ENCODE data around the genes FAM117A and TAC4.

GRCh38 chr17:49714913-49715572, 7.3 kb upstream of the SLC35B1 start:
- PRO-cap = no peak

- PRO-cap = no peak
Measured at GRCh38 chr17:49723119-49723868, 15.5 kb upstream of the SLC35B1 start.

- PRO-cap = no peak
Measured at GRCh38 chr17:49746669-49747080, 17.3 kb downstream of the FAM117A start.

- PRO-cap = unidirectional peak, minus-strand start at chr17:49764131
Measured at GRCh38 chr17:49763642-49764329, at the start of gene FAM117A. TSS of gene FAM117A (minus strand) at chr17:49764131.

DNA sequence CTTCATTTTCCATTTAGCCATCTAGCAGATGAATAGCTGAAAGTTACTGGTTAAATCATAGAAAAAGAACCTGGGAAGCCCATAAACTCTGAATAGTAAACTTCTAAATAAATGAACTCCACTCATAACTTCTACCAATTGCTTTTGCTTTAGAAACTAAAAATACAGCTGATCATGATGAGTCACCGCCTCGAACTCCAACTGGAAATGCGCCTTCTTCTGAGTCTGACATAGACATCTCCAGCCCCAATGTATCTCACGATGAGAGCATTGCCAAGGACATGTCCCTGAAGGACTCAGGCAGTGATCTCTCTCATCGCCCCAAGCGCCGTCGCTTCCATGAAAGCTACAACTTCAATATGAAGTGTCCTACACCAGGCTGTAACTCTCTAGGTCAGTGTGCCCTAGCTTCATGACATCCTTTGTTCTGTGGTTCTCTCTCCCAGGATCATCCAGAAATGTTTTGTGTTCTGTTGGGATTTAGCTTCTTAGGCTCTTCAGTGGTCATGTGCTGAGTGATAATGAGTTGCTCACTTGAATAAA, 9.8 kb downstream of the KAT7 start:
- PRO-cap = no peak

- PRO-cap = no peak
Measured at GRCh38 chr17:49847887-49848550, at the start of gene TAC4. TSS of gene TAC4 (minus strand) at chr17:49848069.

GRCh38 chr17:49890468-49890841, 42.6 kb upstream of the TAC4 start:
- PRO-cap = no peak

GRCh38 chr17:49971589-49972033, 2.6 kb downstream of the DLX4 start:
- PRO-cap = no peak

DNA sequence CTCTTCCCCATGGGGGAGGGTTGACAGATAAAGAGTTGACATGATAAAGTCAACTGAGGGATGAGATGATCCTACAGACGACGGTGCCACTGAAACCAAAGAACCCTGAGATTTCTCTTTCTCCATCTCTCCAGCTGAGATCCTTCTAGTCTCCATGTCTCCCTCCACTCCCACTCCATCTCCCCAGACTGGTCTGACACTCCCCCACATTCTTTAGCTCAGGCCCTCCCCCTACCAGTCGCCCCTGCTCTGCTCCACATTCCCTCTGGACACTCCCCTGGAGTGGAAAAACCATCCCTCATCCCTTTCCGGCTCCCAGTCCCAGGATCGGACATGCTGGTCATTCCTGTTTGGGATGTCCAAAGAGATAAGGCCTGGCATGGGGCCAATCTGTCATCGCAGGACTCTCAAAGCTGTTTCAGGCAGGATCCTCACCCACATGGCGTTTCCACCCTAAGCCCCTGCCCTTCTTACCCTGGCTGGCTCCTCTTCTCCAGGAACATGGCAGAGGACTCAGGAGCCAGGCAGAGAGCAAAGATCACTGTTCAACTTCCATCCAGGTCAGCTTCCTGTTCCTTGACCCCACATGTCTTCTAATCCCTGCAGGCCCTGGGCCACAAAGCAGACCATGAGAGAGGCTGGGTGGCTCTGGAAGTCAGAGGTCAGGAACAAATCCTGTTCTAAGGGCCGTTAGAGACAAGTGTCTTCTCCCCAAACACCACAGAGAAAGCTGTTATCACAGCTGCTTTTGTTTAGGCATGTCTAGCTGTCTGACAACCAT, 2.7 kb upstream of the ITGA3 start:
- PRO-cap = no peak

GRCh38 chr17:50056428-50057294, 751 bp downstream of the ITGA3 start:
- PRO-cap = bidirectional peak, plus-strand start at chr17:50056660, minus-strand start at chr17:50056564

DNA sequence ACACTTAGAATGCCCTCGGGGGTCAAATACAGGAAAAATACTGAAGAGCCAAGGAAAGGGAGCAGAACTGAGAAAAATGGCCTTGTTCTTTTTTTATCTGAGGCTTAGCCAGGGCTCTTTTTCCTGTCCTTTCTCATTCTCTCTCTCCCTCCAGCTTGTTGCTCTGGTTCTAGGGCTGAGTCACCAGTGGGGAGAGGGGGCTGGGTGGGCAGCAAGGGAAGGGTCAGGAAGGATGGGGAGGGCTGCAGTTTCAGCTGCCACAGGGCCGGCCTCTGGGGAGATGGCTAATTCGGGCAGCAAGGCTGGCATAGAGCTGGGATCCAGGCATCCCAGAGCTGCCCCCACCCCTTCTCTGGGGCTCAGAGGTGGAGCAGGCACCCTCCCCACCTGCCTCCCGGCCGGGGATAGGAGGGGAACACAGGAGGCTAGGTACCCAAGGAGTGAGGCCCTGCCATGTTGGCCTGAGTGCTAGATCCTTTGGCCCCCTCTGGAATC, 3.9 kb downstream of the ITGA3 start:
- PRO-cap = no peak

GRCh38 chr17:50060798-50061582, 5.1 kb downstream of the ITGA3 start:
- PRO-cap = no peak

GRCh38 chr17:50067870-50068412, 12.0 kb downstream of the ITGA3 start:
- PRO-cap = no peak

- PRO-cap = no peak
Measured at GRCh38 chr17:50076445-50077076, 18.6 kb upstream of the PDK2 start.

DNA sequence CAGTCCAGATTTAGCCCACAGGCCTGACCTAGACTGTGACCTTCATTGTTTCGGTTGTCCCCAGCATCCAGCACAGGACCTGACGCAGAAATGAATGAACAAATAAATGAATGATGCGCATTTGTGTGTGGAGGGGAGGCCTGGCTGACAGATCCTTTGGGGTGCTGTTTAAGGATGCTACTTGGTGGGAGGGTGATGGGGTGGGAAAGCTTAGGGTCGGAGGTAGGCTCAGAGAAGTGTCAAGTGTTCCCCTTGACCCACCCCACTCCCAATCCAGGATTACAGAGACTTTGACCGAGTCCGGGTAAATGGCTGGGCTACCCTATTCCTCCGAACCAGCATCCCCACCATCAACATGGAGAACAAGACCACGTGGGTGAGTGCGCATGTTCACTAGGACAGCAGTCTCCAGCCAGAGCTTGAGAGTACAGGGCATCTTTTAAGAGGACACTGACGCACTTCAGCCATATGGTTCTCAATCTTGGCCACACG, 14.1 kb upstream of the PDK2 start:
- PRO-cap = no peak

- PRO-cap = no peak
Measured at GRCh38 chr17:50135848-50136433, 6.0 kb upstream of the SAMD14 start.

DNA sequence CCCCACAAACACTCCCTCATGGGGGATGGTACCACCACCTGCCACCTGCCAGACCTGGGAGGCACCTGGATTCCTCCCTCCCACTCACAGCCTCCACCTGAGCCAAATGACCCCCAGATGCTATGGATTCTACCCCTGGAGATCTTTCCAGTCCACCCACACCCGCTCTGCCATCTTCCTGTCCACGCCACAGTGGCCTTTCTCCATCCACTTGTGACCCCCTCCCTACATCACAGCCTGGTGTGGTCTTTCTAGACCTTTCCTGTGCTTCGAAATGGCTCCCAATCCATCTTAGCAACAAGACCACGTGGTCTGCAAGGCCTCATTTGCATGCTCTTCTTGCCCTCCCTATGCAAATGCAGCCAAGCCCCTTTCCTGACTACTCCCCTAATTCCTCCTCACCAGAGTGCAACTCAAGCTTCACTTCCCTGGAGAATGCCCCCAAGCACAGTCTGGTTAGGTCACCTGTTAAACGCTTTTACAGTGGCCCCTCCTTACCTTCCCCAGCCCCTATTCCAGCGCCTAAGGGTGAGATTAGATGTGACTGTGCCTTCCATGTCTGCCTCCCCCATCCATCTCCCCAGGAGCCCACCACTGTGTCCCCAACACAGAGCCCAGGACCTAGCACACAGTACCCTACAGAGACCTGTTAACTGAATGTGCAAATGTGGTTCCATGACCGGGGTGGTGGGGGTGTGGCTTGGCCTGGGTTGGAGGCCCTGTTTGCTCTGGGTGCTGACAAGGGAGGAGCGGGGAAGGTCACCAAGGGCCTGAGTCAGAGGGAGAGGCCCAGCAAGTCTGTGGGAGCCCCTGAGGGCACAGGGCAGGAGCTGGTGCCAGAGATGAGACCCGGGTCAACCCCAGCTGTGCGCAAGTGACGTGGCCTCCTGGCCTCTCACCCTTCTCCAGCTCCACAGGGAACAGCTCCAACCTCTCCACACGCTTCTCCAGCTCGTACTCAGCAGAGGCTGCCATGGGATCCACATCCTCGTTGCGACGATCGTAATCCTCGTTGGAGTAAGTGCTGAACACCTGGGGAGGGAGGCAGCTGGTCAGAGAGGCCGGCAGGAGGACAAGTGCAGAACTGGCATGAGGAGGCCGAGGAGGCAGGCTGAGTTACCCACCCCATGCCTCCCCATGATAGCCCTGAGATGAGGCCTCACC, 5.9 kb downstream of the PPP1R9B start:
- PRO-cap = no peak

- PRO-cap = bidirectional peak, plus-strand start at chr17:50150083, minus-strand start at chr17:50149946; unidirectional peak, minus-strand start at chr17:50150318
Measured at GRCh38 chr17:50149710-50150650, 497 bp downstream of the PPP1R9B start.

GRCh38 chr17:50205347-50205922, 4.0 kb upstream of the COL1A1 start:
- PRO-cap = no peak

DNA sequence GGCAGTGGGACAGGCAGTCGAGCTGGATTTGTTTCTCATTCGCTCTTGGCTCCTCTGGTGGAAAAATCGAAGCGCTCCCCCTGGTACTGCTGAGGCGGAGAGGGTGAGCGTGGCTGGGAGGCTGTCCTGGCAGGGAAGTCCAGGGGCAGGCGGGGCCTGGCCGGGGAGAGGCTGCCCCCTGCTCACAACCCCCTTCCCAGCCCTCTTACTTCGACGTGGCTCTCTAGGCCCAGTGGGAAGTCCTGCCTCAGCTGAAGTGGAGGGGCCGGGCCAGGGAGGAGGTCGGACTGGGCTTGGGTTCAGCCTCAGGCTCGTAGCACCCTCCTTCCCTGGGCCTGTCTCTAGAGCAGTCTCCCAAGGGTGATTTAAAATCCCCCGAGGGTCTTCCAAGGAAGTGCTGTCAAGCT, 16.5 kb upstream of the TMEM92 start:
- PRO-cap = no peak

Data from type B pancreatic cell (in vitro differentiated cells).